Heart right ventricle (tissue), 2 donors: ENCODE results near the genes ARMS2 and C10orf88.

DNA sequence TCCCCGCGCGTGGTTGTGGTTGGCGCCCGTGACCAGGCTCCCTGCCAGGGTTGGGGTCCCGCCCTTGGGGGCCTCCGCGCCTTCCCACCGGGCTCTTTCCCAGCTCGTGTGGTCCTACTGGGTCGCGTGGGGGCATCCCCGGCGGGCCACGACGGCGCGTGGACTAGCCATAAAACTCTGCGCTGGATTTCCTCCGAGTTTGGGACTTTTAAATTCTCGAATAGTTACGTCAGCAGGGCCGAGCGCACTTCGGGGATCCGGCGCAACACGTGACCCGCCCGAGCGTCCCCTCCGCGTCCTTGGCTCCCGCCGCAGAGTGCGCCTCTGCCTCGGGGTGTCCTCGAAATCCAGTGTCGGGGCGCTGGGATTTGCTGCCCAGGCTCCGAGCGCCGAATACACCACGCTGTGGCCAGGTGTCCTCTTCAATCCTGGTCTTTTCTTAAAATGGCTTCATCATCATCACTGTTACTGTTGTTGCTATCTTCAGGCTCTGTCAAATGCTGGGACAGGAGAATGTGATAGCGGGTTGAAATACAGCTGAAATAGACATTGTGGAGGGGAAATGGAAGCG lies 124.7 kb downstream of the TACC2 start:
- PRO-cap, 2 experiments = peak in 2 of 2 experiments; most common plus-strand start position 285 of the sequence (in 2); most common minus-strand start position 184 of the sequence (in 2)

DNA sequence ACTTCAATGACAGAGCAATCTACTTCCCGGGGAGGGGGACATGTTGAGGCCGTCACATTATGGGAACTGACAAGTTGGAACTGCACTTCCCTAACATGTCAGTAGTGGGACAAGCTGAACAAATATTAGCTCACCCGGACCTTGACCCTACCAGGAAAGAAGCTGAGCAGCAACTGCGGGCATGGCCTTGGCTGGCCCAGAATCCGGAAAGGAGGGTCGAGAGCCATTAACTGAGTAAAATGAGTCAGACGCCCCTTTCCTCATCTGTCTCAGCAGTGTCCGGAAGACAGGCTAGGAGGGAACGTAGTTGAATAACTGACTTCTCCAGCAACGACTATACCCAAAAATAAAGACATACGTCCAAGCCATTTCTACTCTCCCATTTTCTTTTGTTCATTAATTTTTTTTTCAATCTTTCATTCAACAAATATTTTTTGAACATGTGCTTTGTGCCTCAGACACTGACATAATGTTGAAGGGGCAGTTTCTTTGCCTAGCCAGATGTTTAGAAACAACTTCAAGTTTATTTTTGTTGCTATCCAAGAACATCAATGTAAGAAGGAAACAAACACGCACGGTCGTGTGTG lies 39.7 kb downstream of the BTBD16 start:
- PRO-cap, 2 experiments = no peak in any of the 2 experiments

- PRO-cap, 2 experiments = no peak in any of the 2 experiments
Observed at GRCh38 chr10:122412327-122413108, 38.0 kb downstream of the PLEKHA1 start.

DNA sequence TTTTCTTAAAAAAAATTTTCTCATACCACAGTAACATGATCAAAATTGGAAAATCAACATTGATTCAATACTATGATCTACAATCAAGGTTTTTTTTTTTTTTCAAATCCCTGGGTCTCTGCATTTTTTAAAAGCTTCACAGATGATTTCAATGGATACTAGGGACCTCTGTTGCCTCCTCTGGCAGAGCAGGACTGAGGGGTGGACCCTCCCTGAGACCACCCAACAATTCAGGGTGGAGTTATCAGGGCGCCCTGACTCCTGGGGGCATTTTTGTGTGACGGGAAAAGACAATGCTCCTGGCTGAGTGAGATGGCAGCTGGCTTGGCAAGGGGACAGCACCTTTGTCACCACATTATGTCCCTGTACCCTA lies at the start of gene ARMS2:
ARMS2 (plus strand) TSS at position 300 of the 373 bp plus-strand sequence.
- PRO-cap, 2 experiments = no peak in any of the 2 experiments

GRCh38 chr10:122460678-122461297 lies 565 bp upstream of the HTRA1 start:
- PRO-cap, 2 experiments = peak in 1 of 2 experiments; most common minus-strand start chr10:122461167 (in 1)

GRCh38 chr10:122462265-122462941 lies 1.1 kb downstream of the HTRA1 start:
- PRO-cap, 2 experiments = peak in 1 of 2 experiments; most common plus-strand start chr10:122462637 (in 1); most common minus-strand start chr10:122462527 (in 1)

- PRO-cap, 2 experiments = no peak in any of the 2 experiments
Observed at GRCh38 chr10:122475494-122475786, 14.1 kb downstream of the HTRA1 start.

- PRO-cap, 2 experiments = no peak in any of the 2 experiments
Observed at GRCh38 chr10:122588736-122589287, 28.3 kb downstream of the DMBT1 start.

- PRO-cap, 2 experiments = no peak in any of the 2 experiments
Observed at GRCh38 chr10:122657049-122657552, 15.5 kb upstream of the SPADH start.

GRCh38 chr10:122878748-122879470 lies 472 bp downstream of the FAM24B start:
- PRO-cap, 2 experiments = no peak in any of the 2 experiments

DNA sequence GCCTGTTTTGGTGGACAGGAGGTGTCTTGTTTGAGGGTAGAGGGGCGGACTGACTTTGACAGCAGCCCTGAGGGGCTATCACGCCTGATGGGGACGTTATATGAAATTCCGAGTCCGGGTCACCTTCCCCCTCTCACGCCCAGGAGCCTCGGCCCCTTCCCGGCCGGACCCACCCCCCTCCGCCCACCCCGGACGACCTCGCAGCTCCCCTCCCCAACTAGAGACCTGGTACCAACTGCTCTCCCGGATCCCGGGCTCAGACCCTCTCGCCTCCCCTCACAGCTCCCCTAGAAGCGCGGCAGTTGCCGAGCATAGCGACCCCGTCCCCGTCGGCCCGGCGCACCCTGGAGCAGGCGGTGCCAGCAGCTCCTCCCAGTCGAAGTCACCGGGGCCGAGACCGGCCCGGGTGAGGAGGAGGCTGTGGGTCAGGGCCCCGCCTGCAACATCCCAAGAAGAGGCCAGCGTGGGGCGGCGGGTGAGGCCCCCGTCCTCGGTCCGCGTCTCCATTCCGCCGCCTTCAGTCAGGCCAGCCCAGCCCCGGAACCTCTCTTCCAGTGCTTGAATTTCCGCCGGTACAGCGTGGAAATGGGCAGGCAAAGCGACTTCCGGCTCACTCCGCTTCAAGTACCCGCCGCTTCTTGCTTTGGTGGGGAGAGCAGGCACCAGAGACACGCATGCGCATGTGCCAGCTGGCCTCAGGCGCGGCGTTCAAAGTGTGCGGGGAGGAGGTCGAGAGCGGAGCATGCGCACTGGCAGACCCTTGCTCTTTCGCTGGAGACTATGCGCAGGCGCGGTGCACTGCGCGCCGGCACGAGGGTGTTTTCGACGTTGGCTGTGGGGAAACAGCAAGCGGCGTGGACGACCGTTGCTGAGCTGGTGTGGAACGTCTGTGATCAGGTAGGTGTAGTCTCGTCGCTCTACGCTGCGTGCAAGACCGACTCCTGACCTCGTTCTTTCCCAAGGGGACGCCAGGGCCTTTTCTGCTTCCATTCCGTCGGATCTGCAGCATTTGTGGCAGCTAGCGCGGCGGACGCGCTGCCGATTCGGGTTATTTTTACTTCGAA lies at the start of gene C10orf88:
C10orf88 (minus strand) TSS at position 556 of the 1,064 bp plus-strand sequence.
- PRO-cap, 2 experiments = peak in 2 of 2 experiments; most common plus-strand start position 649 of the sequence (in 1); most common minus-strand start position 556 of the sequence (in 2)

GRCh38 chr10:122986179-122986974 lies 6.2 kb downstream of the PSTK start:
- PRO-cap, 2 experiments = no peak in any of the 2 experiments

DNA sequence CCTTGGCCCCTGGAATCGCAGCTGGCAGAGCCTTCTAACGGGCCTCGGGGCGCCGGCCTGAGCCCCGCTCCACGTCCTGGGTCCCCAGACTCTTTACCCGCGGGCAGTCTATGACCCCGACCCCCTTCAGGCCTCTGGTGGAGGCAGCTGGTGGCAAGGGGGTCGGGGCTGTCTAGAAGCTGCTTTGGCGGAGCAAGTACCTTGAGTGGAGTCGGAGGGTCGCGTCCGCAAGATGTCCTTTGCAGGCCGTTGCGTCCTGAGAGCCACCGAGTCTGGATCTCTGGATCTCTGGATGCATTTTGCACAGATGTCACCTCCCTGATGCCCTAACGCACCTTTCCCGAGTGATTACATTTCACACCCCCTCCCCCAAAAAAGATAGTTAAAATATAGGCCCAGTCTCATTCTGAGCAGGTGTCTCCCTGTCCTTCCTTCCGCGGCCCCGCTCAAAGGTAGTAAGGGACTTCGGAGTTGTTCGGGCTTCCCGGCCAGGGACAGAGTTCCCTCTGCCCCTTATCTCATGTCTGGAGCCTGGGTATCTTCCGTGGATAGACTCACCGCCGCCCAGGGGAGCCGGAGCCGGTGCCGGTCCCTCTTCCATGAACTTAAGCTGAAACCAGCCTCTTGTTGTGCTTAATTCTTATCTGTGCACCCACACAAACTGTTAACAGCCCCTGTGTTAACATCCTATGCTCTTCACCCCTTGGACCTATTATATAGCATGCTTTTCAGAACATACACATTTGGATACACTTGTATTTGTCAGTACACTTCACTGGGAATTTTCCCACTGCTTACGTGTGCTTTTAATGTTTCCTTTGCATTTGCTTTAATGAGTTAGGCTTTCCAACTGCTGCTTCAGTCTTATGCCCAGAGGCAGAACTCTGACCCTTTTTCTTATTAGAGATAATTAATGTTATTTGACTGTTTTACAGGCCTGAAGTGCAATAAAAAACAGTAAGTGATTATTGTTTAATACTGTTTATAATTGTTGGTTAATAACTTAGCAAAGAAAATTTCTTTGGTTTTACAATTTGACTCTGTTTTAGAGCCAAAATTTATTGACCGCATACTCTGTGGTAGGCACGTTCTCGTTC lies 655 bp downstream of the ACADSB start:
- PRO-cap, 2 experiments = no peak in any of the 2 experiments

DNA sequence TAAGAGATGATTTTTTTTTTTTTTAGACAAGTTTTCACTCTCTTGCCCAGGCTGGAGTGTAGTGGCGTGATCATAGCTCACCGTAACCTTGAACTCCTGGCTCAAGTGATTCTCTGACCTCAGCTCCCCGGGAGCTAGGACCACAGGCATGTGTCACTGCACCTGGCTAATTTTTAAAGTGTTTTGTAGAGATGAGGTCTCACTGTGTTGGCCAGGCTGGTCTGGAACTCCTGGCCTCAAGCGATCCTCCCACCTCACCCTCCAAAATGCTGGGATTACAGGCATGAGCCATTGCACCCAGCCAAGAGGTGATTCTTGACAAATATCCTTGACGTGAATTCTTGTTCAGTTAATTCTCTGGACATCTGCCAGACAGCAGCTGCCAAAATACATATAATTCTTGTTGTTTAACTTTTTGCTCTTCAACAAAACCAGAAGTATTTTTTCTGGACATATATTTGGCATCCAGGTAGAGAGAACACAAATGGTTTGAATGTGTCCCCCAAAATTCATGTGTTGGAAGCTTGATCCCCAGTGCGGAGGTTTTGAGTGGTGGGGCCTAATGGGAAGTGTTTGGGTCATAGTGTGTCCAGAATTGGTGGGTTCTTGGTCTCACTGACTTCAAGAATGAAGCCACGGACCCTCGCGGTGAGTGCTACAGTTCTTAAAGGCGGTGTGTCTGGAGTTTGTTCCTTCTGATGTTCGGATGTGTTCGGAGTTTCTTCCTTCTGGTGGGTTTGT lies 3.2 kb downstream of the ACADSB start:
- PRO-cap, 2 experiments = no peak in any of the 2 experiments

GRCh38 chr10:123139158-123140515 lies 3.9 kb downstream of the HMX3 start:
- PRO-cap, 2 experiments = no peak in any of the 2 experiments

DNA sequence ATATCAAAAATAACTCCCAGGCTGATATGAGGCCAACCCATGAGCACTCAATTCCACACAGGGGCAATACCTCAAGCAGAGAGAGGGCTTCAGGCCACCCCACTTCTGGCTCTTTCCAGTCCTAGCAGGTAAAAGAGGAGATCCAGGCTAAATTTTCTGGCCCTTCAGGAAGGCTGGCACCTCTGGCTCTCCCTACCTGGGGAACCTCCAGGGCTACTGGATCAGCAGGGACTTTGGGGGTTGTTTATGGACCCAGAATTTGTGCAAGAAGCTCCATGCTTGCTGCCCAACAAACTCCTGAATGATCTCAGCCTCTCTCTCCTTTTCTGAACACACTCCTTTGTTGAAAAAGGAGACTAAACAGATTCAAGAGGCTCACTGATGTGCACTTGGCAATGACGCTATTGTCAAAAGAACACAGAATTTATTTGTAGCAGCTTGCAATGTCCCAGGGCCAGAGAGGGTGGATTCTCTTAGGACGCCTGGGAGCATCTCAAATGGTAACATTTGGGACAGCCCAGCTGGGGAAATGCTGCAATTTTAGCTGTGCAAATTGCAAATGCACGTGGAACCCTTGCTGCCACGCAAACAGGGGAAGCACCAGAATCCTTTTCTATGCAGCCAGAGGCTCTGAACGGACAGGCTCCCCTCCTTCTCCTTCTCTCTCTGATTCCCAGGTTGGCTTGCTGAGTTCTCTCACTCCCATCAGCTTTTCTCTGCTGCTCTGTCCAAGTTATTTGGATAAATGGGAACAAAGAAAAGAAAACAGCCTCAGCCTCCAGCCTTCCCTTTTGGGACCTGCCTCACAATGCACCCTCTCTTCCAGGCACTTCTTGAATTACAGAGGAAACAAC lies 79.9 kb downstream of the GPR26 start:
- PRO-cap, 2 experiments = no peak in any of the 2 experiments

DNA sequence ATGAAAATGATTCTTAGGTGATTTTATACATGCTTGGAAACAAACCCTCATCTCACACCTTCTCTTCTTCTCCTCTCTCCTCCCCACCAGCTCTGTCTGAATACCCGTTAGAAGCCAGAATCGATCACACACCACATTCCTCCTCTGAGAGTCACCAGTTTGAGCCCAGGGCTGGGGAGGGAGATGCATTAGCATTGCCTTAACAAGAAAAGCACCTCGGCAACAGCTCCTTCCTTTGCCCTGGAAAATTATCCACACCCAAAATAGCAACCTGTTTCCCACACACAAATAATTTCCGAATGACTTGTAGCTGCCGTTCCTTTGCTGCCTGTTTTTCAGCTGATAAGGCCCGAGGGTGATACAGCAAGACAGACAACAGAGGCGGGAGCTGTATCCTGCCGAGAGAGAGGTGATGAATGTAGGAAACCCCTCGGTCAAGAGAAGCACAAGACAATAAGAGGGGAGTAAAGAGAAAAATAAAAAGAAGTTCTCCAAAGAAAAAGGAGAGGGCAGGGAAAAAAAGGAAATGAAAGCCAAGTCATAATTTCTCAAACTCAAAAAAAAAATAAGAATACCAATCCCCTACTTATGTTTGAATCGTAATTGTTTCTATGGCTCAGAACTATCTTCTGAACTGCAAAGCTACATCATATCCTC lies 91.2 kb downstream of the CPXM2 start:
- PRO-cap, 2 experiments = peak in 1 of 2 experiments; most common plus-strand start position 371 of the sequence (in 1)

GRCh38 chr10:124009980-124010445 lies 83.4 kb downstream of the CHST15 start:
- PRO-cap, 2 experiments = no peak in any of the 2 experiments

DNA sequence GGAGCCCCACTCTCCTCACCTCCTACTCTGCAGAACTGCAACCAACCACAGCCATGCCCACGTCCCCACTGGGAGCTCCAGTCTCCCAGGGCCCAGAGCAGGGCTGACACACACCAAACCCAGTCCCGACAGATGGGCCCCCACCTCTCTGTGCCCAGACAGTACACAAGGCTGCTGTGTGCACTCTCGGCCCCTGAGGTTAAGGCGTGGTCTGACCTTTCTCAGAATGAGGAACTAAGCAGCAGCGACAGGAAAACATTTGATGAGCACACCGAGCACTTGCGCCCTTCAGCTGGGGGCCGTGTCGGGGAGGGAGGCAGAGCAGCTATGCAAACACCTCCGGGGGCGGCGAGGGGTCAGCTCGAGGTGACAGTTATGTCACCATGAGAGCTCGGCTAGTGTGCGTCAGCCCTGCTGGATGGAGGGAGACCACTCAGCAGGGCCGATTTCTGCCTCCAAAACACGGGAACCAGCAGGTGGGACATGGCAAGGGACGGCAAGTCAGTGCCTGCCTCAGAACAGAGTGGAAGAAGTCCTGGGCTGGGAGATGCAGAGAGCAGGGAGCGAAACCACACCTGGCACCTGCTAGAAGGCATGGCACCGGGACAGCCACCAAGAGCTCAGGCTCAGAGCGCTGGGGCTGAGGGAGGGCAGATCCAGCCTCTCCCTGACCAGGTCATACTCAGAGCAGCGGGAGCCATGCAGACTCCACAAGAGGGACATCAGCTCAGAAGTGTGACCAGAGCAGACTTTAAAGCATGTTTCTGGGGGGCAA lies 57.4 kb downstream of the CHST15 start:
- PRO-cap, 2 experiments = no peak in any of the 2 experiments

- PRO-cap, 2 experiments = no peak in any of the 2 experiments
Observed at GRCh38 chr10:124074468-124075087, 18.8 kb downstream of the CHST15 start.